A172 (cell line): Measurements from ENCODE around the gene ZCRB1.

DNA sequence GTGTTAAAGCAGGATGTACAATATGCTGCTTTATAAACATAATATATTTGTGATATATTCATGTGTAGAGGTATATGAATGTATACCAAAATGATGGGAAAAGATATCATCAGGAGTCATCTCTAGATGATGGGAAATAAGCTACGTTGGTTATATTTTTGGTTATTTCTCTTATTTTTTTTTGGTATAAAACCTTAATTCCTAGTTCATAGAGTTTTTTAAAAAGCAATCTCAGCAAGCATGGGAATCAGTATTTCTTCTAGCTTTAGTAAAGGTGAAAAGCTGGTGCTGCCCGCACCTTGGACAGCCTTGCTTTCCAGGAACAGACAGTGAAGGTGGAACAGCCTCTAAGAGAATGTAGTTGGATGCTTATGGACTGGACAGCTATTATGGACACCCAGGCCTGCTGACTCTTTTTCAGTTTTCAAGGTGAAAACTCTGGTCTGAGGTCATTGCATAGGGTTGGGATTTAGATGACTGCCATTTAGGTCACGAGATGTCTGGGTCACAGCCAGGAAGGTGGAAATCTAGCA, 93.3 kb downstream of the FGD4 start:
- RAMPAGE, long total RNA, result no peak

DNA sequence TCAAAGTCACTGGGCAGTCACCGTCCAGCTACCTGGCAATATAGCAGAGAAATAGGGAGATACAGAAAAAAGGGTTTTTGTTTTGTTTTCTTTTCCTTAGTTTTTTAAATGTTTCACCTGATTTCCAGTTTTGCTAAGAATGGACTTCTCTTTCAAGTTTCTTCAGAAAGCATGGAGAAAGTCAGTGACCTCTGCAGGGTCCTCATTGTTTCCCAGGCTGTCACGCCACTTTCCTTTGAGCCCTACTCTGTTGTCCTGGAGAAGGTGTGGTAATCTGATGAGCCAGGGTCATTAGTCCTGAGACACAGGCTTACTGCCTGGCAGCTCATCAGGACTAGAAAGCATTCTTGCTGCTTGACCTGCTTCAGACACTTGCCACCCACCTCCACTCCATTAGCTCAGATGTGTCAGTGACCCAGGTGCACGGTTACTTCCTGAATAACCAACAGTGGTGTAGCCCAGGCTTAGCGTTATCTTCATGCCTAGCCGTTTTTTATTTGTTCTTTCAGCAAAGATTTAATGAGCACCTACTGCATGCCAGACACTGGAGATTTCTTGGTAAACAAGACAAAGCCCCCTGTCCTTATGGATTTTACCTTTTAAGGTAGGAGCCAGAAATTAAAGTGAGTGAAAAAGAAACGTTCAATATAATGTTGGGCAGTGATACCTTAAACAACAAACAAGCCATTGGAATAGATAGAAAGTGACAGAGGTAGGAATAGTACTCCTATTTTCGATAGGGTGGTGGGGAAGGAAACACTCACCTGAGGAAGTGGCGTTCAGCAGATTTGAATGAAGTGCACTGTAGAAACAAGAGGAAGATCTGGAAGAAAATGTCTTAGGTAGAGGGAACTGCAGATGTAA, 94.0 kb downstream of the FGD4 start:
- RAMPAGE, long total RNA, result no peak

DNA sequence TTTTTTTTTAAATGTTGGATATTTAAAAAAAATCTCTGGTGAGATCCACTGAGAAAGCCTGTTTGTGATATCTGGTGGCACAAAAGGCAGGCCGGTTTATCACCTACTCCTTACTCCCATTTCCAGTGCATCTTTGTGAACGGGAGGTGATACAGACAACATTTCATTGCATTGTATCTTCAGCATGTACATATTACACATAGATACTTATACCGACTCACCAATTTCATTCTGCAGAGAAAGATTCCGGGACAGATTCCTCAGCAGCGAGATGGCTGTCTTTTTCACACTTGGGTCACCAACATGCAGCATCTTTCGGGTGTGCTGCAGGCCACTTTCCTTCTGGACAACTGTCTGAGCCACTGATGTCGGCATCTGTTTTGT, 46.5 kb upstream of the YARS2 start:
- RAMPAGE, long total RNA, result no peak

DNA sequence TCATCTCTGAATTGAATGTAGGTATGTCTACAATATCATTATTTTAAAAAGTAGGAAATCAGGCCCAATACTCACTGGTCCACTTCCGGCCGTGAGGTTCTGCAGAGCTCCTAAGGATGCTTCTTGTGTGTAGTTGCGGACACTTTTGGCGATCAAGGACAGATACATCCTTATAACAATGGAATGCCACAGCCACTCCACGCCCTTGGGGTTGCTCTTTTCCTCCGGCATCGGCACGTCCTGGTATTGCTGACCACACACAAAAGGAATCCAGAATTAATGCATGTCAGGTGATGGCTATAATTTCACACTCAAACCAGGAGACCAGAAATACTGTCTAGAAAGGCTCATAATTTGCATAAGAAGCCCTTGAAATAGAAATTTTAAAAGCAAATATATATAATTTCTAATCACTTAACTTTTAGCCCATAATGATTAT, 65.6 kb upstream of the YARS2 start:
- RAMPAGE, long total RNA, result no peak

GRCh38 chr12:37468916-37469134, 847.7 kb upstream of the ALG10B start:
- RAMPAGE, long total RNA, result no peak

GRCh38 chr12:39406556-39407430, 36.1 kb downstream of the KIF21A start:
- RAMPAGE, long total RNA, result no peak

GRCh38 chr12:39669702-39669956, 43.6 kb downstream of the C12orf40 start:
- RAMPAGE, long total RNA, result no peak

GRCh38 chr12:39812369-39812782, 186.4 kb downstream of the C12orf40 start:
- RAMPAGE, long total RNA, result no peak

DNA sequence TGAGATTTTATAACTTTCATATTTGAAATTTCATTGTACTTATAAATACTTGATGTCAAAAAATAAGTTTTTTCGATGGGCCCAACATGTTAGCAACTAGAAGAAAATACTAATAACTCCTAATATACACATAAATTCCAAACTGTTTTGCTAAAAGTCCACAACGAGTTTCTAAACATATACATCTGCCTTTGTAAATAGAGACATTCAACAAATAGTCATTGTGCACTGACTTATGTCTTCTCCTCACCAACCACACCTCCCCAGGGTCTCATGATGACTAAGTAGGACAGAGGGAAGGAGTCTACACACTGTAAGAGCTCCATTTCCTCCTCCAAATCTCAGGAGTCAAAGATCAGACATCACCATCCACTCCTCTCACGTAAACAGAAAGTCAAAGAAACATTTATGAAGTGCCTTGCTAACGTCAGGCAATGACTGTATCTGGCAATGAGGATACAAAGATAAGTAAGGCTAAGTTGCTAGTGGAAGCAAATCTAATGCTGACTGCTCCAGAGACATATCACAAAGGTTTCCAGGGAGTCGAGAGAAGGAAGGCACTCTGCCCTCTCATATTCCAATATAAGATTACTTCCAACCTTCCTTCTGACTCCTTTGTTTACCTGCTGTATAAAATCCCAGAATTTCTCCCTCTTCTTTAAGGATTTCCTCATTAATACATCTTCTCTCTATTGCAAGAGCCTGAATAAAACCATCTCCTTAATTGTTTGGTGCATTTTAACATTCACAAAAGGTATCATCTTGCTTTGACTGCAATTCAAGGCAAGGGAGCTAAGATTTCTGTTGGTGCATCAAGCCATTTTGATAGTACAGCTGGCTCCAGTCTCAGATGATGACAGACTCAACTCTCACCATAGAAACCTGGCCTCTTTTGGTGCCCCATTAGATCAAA, 88.8 kb downstream of the SLC2A13 start:
- RAMPAGE, long total RNA, result no peak

DNA sequence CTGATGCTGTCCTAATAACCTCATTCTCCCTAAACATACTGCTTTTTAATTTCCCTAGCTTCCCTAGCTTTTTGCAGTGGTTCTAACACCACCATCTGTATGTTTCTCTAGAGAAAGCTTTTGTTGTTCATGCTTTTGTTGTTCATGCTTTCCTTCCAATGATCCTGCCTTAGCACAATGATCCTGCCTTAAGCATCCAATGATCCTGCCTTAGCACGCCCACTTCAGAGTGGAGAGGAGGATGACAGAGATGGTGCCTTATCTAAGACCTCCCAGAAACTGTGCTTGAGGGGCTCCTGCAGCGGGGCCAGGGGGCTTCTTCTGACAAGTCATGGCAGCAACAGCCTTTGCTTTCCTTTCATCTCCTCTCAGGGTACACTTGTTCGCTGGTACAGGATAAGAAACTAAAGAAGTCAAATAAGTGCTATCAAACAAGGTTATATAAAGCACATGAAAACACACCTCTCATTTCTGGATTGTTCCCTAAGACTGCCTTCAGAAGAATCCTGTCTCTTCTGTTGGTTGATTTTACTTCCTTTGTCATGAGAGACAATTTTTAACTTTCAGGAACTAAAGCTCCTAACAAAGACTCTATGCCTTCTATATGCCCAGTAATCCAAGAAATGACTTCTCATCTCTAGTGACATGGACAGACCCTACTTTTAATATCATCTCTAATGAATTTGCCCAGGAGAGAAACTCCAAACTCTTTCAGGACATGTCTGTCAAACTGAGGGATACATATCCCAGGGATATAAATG, 82.6 kb downstream of the SLC2A13 start:
- RAMPAGE, long total RNA, result no peak

- RAMPAGE, long total RNA, result no peak
Observed at GRCh38 chr12:40099399-40099942, 6.4 kb downstream of the SLC2A13 start.

- RAMPAGE, long total RNA, result no peak
Observed at GRCh38 chr12:40156389-40156798, 50.5 kb upstream of the SLC2A13 start.

GRCh38 chr12:40226663-40227555, 2.1 kb downstream of the LRRK2 start:
- RAMPAGE, long total RNA, result no peak

- RAMPAGE, long total RNA, result no peak
Observed at GRCh38 chr12:40243390-40243726, 18.6 kb downstream of the LRRK2 start.

DNA sequence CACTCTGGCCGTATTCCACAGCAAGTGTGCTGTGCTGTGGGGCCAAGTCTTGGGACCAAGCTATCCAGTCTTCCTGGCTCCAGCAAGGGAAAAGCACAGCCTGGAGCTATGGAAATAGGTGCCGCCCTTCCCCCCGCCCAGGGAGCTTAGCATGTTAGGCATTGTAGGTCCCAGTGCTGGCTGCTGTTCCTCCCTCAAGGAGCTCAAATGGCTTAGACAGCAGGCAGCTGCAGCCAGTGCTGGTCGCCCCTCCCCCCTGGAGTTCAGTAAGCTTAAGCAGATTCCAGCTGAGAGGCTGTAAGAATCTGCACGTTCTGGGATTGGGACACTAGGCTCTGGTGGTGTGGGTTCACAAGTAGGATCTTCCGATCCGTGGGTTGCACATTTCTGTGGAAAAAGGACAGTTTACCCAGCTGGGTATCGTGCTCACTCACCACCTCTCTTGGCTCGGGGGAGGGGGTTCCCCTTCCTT, 127.2 kb downstream of the CNTN1 start:
- RAMPAGE, long total RNA, result no peak

GRCh38 chr12:41282357-41283155, 94.4 kb downstream of the PDZRN4 start:
- RAMPAGE, long total RNA, result no peak

DNA sequence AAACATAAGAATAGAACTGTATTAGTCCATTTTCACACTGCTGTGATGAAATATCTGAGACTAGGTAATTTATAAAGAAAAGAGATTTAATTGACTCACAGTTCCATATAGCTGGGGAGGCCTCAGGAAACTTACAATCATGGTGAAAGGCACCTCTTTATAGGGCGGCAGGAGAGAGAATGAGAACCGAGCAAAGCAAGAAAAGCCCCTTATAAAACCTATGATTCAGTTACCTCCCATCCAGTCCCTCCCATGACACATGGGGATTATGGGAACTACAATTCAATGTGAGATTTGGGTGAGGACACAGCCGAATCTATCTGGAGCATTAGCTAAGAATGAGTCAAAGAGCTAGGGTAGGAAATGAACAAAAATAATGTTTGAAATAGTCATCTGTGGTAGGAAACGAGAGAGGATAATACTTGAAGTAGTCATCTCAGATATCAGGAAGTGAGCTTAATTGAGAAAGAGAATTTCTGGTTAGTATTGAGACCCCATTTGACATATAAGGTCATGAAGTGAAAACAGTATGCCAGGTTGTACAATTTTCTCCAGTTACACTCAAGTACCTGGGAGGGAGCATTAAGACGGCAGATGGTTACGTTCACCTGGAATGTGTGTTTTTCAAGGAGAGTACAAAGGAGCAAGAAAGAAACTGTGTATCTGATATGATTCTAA, 143.6 kb downstream of the PDZRN4 start:
- RAMPAGE, long total RNA, result no peak

GRCh38 chr12:42024141-42024491, 120.6 kb downstream of the GXYLT1 start:
- RAMPAGE, long total RNA, result no peak

DNA sequence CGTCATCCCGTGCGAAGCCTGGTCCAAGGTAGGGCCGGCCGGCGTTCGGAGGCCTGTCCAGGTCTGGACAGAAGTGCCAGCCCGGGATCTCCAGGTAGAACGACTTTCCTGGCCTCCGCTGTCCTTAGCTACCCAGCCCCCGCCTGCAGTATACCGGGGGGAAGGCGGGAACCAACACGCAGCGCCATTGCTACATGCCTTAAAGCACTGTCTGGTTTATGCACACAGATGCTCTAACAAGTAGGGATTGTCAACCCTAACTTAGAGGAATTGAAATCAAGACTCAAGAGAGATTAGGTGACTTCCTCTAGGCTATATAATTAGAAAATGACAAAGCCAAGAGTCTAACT, 561 bp upstream of the YAF2 start:
- RAMPAGE, long total RNA, result no peak

- RAMPAGE, long total RNA, result start-site peak on the minus strand at chr12:42326033-42326102, 755 and 723 reads in 2 replicates; start-site peak on the plus strand at chr12:42326165-42326197, 173 and 392 reads in 2 replicates
Observed at GRCh38 chr12:42325497-42326332, at the start of gene ZCRB1. ZCRB1 (minus strand) TSS chr12:42326094.